Gallbladder (tissue), 1 donor: ENCODE measurements around a stretch of chr3.

DNA sequence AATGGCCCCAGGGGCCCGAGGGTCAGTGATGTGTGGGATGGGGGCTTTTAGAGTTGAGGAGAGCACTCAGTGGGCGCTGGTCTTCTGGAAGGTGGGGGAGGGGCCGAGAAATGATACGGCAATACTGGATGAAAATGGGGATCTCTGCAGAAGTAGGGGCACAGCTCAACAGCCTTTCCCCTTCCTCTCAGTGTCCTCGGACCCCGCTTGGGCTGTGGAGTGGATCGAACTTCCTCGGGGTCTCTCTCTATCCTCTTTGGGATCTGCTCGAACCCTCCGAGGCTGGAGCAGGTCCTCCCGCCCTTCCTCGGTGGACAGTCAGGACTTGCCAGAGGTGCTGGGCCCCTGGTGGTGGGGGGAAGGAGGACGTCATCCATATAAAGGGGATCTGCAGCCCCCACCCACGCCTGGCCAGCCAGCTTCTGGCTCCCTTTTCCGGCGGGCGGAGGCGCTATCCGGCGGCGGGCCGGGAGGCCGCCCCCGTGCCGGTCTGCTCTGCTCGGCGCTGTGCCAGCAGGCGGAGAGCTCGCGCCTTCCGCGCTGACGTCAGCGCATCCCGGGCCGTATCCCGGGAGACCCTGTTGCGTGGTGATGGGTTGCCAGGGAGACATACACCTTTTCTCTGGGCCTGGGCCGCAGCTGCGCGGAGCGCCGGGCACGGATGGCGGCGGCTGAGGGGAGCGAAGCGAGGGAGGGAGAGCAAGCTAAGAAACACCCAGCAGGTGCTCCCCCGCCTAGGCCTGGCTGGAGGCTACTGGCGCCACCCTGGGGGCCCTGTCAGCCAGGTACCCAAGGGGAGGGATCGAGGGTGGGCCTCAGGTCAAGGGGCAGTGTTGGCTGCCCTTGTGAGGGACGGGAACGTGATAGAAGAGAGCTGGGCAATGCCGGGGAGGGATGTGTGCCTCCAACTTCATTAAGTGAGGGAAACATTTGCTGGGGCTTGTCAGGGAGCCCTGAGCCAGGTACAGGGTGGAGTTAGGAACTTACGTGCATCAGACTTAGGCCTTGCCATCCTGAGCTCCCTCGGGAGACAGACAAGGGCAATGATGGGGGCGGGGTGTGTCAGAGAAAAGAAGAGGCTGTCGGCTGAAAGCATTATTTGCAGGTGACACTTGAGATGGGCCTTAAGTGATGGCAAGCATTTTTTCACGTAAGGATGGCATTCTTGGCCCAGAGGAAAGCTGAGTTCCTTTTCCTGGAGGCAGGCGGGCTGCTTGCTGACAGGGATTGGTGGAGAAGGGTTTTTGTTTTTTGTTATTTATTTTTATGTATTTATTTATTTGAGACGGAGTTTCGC, 1.2 kb downstream of the FAM131A start:
- PRO-cap, result bidirectional peak, plus-strand start at position 658 of the sequence, minus-strand start at position 424 of the sequence

- PRO-cap, result bidirectional peak, plus-strand start at chr3:184362943, minus-strand start at chr3:184363031; bidirectional peak, plus-strand start at chr3:184363409, minus-strand start at chr3:184363268
Observed at GRCh38 chr3:184362762-184363585, 1.5 kb downstream of the POLR2H start.

- PRO-cap, result no peak
Observed at GRCh38 chr3:184399362-184399944, 19.6 kb downstream of the CHRD start.

DNA sequence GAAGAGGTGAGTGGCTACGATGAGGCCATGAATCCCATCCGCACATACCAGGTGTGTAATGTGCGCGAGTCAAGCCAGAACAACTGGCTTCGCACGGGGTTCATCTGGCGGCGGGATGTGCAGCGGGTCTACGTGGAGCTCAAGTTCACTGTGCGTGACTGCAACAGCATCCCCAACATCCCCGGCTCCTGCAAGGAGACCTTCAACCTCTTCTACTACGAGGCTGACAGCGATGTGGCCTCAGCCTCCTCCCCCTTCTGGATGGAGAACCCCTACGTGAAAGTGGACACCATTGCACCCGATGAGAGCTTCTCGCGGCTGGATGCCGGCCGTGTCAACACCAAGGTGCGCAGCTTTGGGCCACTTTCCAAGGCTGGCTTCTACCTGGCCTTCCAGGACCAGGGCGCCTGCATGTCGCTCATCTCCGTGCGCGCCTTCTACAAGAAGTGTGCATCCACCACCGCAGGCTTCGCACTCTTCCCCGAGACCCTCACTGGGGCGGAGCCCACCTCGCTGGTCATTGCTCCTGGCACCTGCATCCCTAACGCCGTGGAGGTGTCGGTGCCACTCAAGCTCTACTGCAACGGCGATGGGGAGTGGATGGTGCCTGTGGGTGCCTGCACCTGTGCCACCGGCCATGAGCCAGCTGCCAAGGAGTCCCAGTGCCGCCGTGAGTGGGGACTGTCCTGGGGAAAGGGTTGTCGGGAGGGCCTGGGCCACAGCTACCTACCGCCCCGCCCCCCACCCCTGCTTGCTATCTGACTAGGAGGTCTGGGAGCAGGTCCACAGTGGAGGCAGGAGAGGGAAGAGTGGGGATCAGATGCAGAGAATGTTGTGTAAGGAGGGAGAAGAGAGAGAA, 11.2 kb downstream of the EPHB3 start:
- PRO-cap, result no peak

DNA sequence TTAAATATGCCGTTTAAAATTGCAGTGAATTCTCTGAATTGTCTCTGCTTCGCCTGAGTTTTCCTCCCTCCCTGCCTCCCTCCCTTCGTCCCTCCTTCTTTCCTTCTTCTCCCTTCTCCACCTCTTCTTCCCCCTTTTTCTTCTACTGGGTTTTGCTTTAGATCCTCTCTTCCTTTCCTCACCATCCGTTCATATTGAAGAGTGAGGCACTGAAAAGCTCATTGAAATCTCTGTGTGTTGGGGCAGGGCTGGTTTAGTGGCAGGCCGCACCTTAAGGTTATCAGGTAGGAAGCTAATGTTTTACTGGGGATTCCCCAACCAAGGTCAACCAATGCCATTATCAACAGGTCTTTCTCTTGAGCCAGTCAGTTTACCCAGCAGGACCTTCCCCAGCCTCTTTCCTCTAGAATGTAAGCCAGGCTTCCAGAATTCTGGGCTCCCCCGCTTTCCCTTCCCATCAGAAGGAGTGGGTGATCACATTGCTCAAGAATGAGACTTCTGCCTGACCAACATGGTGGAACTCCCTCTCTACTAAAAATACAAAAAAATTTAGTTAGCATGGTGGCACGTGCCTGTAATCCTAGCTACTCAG, 11.6 kb upstream of the VPS8 start:
- PRO-cap, result no peak

GRCh38 chr3:185153308-185154053, 621 bp upstream of the C3orf70 start:
- PRO-cap, result no peak

- PRO-cap, result no peak
Observed at GRCh38 chr3:185154132-185154496, 1.3 kb upstream of the C3orf70 start.

GRCh38 chr3:185225200-185226211, 28.3 kb downstream of the EHHADH start:
- PRO-cap, result no peak

DNA sequence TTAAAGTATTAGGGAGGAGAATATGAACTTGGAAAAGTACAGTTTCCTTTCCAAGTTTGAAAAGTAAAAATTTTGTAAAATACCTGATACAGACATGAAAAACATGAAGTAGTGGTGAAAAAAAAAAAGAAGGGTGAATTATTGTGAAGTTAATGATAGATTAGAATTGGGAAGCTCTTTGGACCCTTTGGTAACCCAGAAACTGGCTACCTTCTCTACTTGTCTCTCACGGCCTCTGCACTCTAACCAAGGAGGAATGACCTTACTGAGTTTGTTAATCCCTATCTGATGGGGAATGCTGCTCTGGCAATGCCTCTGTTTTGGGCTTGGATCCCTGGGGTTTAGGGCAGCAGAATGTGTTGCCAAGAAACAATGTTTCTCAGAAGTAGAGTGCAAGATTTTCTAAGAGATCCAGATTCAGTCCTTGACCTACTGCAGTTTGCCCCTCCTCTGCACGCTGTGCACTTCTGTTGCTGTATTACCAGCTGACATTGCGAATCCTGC, 49.3 kb upstream of the MAP3K13 start:
- PRO-cap, result no peak

GRCh38 chr3:185417983-185418952, 55.3 kb downstream of the MAP3K13 start:
- PRO-cap, result no peak

- PRO-cap, result no peak
Observed at GRCh38 chr3:185786574-185787397, 38.1 kb downstream of the IGF2BP2 start.

- PRO-cap, result no peak
Observed at GRCh38 chr3:185792530-185793308, 32.1 kb downstream of the IGF2BP2 start.

DNA sequence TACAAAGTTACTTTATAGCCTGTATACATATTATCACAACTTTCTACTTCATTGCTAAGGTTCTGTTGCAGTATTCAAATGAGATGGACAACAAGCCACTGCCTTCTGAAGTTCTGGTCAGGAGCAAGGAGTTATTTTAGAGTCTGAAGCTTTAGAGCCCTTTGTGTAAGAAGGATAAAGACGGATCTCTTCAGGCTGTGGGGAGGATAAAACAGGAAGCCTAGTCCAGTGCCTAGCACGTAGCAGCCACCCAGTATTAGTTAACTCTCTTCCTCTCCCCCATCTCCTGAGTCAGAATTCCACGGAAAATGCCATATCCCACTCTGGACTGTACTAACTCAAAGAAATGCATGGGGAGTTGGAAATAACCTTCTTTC, 9.5 kb downstream of the IGF2BP2 start:
- PRO-cap, result no peak

GRCh38 chr3:185823077-185824216, 1.4 kb downstream of the IGF2BP2 start:
- PRO-cap, result bidirectional peak, plus-strand start at chr3:185823877, minus-strand start at chr3:185823899; bidirectional peak, plus-strand start at chr3:185824610, minus-strand start at chr3:185824123

GRCh38 chr3:185912845-185913342, 24.9 kb downstream of the TRA2B start:
- PRO-cap, result no peak

- PRO-cap, result no peak
Observed at GRCh38 chr3:185922555-185923214, 15.1 kb downstream of the TRA2B start.

- PRO-cap, result no peak
Observed at GRCh38 chr3:185943143-185943769, 5.4 kb upstream of the TRA2B start.

- PRO-cap, result no peak
Observed at GRCh38 chr3:186097746-186098660, 10.9 kb downstream of the ETV5 start.

GRCh38 chr3:186383023-186383571, 21.1 kb upstream of the DGKG start:
- PRO-cap, result no peak

- PRO-cap, result unidirectional peak, plus-strand start at chr3:186493837
Observed at GRCh38 chr3:186493522-186494309, 50.5 kb downstream of the CRYGS start.